Caco-2 (cell line): Measurements from ENCODE around the gene CSTF3.

- PRO-cap = no peak
- RRBS = no CpG with 5 or more reads among the region's 4 CpGs
Measured at GRCh38 chr11:33128547-33129231, 32.6 kb downstream of the CSTF3 start.

GRCh38 chr11:33132078-33132967 is 29.0 kb downstream of the CSTF3 start:
- PRO-cap = no peak
- RRBS = no CpG with 5 or more reads among the region's 5 CpGs

DNA sequence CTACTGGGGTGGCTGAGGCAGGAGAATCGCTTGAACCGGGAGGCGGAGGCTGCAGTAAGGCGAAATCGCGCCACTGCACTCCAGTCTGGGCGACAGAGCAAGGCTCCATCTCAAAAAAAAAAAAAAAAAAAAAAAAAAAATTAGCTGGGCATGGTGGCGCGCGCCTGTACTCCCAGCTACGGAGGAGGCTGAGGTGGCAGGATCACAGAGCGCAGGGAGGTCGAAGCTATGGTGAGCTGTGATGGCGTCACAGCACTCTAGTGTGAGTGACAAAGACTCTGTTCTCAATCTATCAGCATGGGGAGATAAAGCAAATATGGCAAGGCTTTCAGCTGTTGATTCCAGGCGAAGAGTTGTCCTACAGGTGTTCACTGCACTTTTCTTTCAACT is 1.8 kb downstream of the CSTF3 start:
- PRO-cap = no peak
- RRBS = no CpG with 5 or more reads among the region's 15 CpGs

- PRO-cap = no peak
- RRBS = no CpG with 5 or more reads among the region's 8 CpGs
Measured at GRCh38 chr11:33160070-33160582, 1.2 kb downstream of the CSTF3 start.

- PRO-cap = bidirectional peak, plus-strand start at chr11:33161238, minus-strand start at chr11:33161232; bidirectional peak, plus-strand start at chr11:33161761, minus-strand start at chr11:33161469
- RRBS = 3% methylated on average over 13 of the region's 48 CpGs
Measured at GRCh38 chr11:33160715-33161812, at the start of gene CSTF3. Gene CSTF3, minus strand, starts transcription at chr11:33161480.

DNA sequence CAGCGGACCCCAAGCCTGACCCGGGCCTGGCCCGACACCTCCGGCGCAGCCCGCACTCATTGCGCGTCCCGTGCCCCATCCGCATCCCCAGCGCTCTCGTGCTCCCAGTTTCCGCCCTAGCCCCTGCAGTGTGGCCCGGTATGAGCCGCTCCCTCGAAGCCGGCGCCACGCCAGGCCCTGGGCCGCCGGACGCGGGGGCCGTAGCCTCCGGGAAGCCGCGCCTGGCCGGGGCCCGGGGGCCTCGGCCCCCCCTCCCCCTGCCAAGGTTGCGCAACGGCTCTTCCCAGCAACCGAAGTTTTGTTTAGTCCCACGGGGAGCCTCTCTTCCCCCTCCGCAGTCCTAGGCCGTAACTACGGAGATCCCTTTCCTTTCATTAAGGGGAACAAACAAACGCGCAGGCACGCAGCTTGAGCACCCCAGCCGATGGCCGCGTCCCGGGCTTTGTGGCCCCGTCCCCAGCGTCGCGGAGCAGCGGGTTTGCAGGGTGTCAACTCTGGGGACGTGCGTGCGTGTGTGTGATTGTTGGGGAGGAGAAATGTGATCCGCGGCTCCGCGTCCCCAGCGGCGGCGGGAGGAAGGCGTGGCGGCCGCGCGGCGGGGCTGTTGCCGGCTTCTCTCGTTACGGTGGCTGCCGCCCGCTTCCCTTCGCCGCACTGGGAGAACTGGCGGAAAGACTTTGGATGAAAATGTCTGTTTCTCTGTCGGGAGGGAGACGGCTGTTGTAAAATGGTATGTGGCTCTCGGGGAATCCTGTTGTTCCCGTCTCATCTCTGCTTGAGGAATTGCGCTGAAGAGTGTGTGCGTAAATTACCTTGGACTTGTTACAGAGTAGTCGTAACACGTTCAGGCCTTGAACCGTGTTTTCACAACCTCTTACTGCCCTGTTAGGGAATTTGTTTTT is 1.0 kb downstream of the HIPK3 start:
- PRO-cap = bidirectional peak, plus-strand start at position 374 of the sequence, minus-strand start at position 444 of the sequence; bidirectional peak, plus-strand start at position 652 of the sequence, minus-strand start at position 665 of the sequence; bidirectional peak, plus-strand start outside the sequence, minus-strand start at position 785 of the sequence
- RRBS = 4% methylated on average over 10 of the region's 82 CpGs

DNA sequence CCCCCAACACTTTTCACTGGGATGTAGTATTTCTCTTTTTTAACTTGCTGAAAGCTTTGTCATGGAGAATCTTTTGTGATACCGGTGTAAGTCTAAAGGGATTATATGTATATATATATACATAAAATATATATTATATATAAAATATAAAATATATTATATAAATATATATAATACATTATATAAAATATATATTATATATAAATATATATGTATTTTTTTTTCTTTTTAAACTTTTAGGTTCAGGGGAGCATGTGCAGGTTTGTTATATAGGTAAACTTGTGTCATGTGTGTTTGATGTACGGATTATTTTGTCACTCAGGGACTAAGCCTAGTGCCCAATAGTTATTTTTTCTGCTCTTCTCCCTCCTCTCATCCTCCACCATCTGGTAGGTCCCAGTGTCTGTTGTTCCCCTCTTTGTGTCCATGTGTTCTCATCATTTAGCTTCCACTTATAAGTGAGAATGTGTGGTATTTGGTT is 3.9 kb downstream of the HIPK3 start:
- PRO-cap = no peak
- RRBS = no CpG with 5 or more reads among the region's 2 CpGs

GRCh38 chr11:33709915-33710501 is 9.4 kb upstream of the C11orf91 start:
- PRO-cap = no peak
- RRBS = no CpG with 5 or more reads among the region's 9 CpGs

DNA sequence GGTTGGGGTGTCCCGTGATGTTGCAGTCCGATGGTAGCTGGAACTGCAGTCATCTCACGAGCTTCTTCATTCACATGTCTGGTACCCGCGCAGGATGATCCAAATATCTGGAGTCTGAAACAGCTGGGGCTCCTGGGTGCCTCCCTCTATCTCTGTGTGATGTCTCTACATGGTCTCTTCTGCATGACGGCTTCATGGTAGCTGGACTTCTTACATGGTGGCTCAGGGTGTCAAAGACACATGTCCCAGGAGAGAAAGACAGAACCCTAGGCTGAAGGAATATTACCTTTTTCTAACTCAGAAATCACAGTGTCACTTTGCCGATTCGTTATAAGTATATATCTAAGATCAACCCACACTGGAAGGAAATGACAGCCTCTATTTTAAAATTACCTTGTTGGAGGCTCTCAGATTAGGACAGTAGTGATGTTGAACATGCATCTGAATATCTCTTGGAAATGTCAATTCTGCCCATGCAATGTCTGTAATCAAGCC is 6.7 kb upstream of the CD59 start:
- PRO-cap = no peak
- RRBS = no CpG with 5 or more reads among the region's 8 CpGs

- PRO-cap = no peak
- RRBS = no CpG with 5 or more reads among the region's 6 CpGs
Measured at GRCh38 chr11:34050252-34050872, 1.2 kb upstream of the CAPRIN1 start.

DNA sequence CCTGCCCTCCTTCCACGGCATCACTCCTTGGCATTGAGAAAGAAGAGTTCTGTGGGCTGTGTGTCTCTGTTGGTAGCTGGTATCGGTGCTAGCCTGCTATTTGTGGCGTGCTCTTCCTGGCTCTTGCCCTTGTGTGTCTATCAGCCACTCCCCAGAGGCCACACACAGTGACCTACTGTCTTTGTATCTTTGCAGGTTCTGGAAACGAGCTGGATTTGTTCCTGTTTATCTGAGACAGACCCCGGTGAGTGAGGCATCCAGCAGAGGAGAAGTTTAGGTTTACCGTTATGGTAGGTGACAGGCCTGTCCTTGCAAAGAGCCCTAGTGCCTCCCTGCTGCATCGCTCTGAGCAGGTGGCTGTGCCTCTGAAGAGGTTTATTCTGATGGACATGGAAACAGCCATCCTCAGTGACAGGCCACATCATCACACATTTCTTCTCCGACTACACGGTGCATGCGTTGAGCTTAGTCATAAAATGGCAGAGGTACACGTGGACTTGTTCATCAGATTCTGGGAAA is 31.4 kb downstream of the NAT10 start:
- PRO-cap = no peak
- RRBS = no CpG with 5 or more reads among the region's 11 CpGs

- PRO-cap = no peak
- RRBS = no CpG with 5 or more reads among the region's 4 CpGs
Measured at GRCh38 chr11:34235463-34235993, 122.3 kb downstream of the ABTB2 start.

- PRO-cap = no peak
- RRBS = no CpG with 5 or more reads among the region's 4 CpGs
Measured at GRCh38 chr11:34317165-34317517, 40.7 kb downstream of the ABTB2 start.

DNA sequence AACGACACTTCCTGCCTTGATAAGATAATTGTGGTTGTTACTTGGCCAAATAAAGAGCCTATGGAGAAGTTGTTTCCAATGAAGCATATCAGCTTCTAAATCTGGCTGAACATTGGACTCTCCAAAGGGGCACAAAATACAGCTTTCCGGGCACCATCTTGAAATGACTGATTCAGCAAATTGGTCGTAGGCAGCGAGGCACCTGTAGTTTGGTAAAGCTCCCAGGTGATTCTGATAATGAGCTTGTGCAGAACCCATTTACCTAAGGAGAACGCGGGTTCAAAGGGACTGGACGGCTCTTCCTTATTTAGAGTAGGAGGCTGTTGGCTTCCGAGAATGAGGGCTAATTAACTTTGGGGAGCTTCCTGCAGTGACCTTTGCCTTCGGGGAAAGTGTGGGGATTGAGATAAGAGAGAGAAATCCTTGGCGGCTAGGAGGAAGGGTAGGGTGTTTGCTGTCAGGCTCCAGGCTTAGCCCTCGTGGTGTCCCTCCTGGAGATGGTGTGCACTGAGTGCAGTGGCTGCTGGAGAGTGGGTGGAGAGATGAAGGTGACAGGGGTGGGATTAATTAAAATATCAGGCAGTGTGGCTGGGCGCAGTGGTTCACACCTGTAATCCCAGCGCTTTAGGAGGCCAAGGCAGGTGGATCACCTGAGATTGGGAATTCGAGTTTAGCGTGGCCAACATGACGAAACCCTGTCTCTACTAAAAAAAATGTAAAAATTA is 17.4 kb upstream of the EHF start:
- PRO-cap = no peak
- RRBS = no CpG with 5 or more reads among the region's 16 CpGs

DNA sequence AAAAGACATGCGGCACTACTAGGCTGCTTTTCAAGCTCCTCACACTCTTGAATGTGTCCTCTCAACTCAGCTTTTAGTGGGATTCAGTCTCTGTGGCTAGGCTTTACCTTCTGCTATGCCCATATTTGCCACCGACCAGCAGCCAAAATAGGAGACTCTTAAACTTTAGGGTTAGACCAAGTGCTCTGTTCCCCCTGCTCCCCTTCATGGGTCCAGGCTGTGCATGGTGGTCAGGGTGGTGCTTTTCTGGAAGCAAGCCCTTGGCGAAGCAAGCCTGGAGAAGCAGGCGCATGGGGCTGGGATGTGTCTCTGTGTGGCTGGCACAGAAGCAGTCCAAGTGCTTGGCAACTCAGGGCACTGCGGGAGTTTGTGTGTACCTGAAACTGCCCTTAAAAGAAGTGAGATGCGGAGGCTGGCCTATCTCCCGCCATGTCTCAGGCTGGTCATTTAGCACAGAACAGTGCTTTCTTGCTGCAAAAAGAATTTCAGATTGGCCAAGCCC is 16.2 kb downstream of the EHF start:
- PRO-cap = no peak
- RRBS = no CpG with 5 or more reads among the region's 7 CpGs

DNA sequence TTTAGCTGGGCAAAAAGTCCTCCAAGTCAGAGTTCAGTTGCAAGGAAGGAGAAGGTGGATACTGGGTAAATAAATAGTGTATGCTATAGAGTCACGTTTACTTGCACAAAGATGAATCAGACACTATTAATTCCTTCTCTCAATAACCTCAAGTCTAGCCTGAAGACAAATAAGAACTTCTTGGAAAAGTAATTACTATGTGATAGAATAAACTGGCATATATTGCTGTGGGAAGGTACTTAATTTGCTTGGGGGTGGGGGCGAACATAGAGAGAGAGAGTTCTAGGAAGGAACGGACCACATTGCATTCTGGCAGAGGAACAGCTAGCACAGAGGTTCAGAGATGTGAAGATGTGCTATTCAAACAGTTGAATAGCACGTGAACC is 136.3 kb downstream of the EHF start:
- PRO-cap = no peak
- RRBS = no CpG with 5 or more reads among the region's 4 CpGs

- PRO-cap = no peak
- RRBS = no CpG with 5 or more reads among the region's 2 CpGs
Measured at GRCh38 chr11:34783823-34784235, 132.3 kb downstream of the APIP start.

DNA sequence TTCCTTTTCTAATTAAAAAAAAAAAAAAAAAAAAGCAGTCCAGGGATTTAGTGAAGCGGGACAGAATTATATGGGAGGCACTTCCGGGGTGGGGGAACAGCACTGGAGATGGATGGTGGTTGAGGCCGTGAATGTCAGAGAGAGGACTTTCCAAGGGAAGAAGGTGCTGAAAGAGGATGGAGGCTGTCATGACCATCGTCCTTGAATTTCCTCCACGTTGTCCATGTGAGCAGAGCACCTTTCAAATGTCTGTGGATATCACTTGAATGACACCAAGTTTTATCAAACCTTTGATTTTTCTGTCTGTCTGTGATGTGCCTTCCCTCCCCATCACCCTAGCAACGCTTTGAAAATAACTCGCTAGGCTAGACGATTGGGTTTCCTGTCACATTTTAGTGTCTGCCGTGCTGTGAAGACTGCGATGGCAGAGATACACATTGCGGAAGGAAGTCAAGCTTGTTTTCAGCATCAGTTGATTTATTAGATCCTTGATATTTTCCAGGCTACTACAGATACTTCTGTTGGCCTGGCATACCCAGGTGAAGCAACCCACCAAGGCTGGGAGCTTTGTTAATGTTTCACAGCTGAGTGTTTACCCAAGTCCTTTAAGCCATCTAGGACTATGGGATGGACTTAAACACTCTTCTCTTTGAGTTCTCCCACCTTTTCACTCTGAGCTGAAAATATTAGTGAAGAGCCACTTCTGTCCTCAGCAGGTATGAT is 93.8 kb upstream of the CD44 start:
- PRO-cap = no peak
- RRBS = no CpG with 5 or more reads among the region's 11 CpGs

DNA sequence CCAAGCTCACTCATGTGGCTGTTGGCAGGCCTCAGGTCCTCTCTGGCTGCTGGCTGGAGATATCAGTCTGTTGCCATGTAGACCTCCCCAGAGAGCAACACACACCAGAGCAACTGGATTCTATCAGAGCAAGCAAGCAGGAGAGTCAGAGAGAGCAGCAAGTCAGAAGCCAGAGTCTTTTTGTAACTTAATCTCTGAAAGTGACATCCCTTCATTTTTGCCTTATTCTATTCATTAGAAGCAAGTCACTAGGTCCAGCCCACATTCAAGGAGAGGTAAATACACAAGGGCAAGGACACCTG is 33.6 kb upstream of the CD44 start:
- PRO-cap = no peak

DNA sequence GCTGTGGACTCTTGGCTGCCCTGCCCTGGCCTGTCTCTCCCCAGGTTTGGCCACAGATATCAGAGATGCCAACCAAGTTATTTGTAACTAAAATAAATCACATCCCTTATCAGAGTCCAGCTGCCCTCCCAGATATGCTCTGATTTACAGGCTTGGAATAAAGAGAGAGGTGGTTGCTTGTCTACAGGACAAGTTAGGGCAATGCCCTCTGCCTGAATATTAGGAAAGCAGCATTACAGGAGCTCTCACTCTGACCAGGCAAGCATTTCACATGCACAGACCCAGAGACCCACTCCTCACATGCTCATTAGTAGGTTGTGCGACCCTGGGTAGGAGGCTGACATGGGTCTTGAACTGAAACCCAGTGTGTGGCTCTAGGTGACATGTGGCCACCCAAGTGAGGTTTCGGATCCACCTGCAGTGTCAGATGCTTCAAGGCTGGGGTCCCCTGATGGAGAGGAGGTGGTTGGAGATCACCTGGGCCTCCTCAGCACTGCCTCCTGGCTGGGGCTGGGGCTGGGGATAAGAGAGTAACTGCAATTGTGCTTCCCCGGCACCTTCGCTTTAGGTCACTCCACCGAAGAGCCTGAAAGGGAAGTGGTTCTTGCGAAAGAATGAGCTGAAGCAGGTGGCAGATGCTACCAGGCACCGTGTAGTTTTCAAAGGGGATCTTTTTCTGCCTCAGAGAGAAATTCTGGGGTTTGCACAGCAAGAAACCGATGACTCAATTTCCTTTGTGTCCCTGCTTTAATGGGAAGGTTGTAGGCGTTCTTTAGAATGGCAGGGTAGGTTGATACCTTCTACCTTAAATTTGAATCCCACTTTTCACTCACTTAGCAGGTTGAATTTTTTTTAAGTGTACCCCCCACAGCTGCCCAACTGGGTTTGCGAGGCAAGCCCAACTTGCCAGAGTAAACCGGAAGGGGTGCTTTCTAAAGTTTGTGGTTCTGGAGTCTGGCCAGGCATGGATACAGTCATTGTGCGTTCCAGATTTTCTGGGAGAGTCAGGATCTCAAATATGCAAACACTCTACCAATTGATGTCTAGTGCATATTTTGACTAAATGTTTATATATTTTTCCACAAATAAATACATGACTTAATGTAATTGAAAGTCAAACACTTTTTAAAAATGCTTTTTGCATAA is 5.1 kb downstream of the CD44 start:
- PRO-cap = no peak
- RRBS = no CpG with 5 or more reads among the region's 12 CpGs